Parietal lobe (tissue), 2 donors: ENCODE measurements around a stretch of chr3.

GRCh38 chr3:191356561-191357412 is 26.5 kb upstream of the UTS2B start:
- RAMPAGE, long total RNA, result no peak

DNA sequence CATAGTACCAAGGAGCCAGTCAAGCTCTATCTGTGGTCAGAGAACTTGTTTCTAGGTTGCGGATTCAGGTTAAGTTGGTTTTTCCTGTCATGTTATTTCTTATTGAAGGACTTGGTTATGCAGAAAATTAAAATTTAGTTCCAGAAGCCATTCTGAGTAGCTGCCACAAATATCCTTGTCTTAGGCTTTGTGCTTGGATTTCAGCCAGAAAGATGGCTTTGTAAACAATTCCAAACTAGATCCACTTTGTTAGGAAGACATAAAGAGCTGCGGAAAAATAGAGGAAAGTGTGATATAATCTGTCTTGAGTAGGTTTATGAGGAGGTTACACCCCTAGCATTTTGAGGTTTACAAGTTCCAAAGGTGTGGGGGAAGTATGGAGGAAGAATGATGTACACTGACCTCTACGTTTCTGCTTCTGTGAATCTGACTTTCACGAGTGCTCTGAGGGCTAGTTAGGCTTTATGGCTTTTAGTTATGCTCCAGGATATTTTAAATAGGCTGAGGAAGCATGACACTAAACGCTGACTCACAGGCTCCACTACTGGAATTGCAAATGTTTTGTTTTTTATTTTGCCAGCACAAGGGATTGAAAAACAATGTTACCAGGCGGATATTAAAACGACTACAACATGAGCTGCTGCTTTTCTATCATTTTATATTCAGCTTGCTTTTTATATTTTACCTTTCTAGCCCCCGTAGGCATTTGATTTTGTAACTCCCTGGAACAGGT is 46.3 kb upstream of the UTS2B start:
- RAMPAGE, long total RNA, result no peak

DNA sequence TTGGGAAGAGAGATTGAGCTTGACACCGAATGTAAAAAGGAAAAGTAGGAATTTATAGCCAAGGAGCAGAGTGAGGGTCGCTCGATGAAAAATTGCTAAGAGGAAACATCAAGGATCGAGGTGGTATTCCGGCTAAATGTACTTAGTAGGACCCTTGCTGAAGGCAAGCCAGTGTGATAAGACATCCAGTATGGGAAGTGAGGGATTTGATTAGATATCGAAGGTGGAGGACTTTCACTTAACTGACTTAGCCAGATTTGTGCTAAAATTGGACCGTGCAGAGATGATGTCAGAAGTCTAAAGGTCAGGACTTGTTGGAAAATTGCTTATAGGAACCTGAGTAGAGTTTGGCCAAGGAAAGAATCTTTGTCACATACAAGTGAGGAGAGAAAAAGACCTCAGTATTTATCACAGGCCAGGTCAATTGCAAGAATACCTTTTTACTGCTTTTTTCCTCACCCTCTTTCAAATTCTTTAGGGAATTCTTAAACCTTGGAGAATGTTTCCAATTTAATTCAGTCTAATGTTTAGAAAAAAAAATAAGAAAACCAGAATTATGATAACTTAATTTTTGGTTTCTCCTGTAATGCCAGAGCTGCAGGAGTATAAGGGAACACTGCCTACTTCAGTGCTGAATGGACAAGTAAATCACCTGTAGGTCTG is 30.8 kb upstream of the PYDC2 start:
- RAMPAGE, long total RNA, result no peak

- RAMPAGE, long total RNA, result no peak
Measured at GRCh38 chr3:192445831-192446030, 281.6 kb downstream of the FGF12 start.

DNA sequence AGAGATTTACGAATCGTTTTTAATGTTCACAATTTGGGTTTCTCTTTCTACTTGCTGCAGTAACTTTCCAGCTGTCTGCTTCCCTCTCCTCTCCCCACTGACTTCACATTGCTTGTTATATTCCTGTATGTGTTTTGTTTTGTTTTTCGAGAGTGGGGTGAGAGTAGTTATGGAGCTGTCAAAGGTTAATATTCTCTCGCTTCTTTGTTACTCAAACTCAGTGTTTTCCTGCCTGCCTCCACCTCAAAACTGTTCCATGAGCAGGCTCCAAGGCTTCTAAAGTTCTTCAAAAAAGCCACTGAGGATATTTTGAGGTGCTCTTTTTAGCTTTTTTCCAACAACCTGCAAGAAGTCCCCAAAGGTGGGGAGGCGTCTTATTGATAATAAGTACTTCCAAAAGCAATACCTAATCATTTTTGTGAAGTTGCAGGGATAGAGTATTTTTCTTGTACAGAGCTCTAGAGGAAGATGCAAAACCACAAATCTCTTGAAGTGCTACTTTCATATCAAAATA is 592 bp upstream of the FGF12 start:
- RAMPAGE, long total RNA, result no peak

GRCh38 chr3:192840845-192841372 is 76.7 kb downstream of the MB21D2 start:
- RAMPAGE, long total RNA, result no peak

DNA sequence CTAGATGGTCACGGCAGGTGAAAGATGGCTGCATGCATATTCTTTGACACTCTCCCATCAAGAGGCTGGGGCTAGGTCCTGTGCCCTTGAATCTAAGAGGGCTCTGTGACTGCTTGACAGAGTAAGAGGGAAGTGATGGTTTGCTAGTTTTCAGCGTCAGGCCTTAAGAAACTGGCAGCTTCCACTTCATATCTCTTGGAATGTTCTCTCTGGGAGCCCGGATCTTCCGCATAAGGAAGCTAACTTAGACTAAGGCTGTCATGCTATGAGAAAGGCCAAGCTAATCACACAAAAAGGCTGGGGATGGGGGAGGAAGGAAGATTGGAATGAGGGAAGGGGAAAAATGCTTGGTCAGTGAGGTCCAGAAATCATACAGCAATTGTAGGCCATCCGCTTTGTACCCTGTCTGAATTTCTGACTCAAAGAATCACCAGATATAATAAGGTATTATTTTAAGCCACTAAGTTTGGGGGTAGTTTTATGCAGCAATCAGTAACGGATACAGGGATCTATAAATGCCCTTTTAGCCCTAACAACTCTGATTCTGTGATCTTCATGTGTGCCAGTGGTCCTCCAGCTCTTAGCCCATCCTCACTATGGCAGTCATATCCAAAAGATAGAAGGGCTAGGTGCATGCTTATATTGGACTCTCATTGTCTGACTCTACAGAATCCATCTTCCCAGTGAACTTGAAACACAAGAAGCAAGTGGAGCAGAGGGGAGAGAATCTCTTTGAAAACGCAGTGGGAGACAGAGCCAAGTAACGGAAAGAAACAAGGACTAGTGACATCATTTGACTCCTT is 49.8 kb downstream of the MB21D2 start:
- RAMPAGE, long total RNA, result no peak

DNA sequence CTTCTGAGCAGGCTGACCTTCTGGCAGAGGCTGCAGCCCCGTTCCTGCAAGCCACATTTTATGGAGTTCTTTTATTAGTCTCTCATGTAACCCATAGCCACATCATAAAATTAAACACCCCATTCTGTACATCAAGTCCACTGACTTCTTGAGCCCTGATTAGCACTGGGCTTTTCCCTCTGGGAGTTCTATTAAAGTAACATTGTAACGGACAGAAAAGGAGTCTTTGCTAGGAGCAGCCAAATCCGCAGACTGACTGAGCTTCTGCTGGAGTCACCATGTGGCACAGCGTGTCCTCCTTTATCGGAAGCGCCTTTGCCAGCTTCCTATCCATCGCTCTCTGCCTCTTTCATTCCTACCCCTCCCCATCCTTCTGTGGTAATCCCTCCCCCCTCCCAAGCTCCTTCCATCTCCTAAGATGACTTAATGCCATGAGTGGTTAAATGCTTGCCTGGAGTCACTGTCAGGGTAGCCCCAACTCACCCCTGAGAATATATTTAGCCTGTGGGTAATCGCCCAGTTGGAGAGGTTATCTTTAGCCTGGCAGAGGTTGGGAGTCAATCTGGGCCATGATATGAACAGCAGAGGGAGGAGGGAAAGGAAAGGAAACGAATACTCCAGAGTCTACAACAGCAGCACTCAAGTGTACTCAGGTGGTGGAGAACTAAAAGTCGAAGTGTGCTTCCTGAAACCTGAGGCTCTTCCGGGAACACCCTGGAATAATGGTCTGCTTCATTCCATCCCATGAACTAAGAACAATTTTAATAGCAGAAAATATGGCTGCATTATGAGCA is 138.3 kb upstream of the HES1 start:
- RAMPAGE, long total RNA, result no peak

DNA sequence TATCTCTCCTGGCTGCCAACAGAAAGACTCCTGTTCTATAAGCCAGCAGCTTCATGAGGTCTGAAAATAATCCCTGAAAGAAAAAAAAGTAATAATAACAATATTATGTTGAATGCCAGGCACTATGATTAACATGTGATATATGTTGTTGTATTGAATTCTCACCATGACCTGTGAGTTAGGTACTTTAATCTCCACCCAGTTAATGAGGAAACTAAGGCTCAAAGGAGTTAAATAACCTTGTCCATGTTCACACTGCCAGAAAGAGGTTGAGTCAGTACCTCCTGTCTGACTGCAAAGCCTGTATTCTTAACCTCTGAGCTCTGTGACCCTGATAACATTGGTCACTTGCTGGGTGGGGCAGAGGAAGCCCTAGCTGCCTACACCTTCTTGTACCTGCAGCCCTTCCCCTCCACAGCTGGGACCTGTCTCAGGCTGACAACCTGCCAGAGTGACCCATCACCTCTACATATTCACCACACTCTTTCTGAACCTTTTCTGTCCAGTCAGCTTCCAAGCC is 106.2 kb upstream of the HES1 start:
- RAMPAGE, long total RNA, result no peak

- RAMPAGE, long total RNA, result no peak
Measured at GRCh38 chr3:194035377-194035798, 100.6 kb upstream of the HES1 start.

GRCh38 chr3:194101912-194102883 is 33.8 kb upstream of the HES1 start:
- RAMPAGE, long total RNA, result no peak

DNA sequence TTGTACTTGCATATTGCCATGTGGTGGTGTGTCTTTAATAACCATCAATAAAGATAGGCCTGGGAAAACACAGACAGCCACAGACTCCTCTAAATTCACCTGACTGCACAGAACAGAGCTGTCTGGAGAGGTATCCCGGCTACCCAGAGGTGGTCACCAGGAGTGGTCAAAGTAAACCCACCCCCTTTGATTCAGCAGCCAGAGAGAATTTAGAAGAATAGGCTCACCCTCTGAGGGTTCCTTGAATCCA is 11.6 kb upstream of the HES1 start:
- RAMPAGE, long total RNA, result no peak

GRCh38 chr3:194130543-194131820 is 5.0 kb upstream of the HES1 start:
- RAMPAGE, long total RNA, result no peak

- RAMPAGE, long total RNA, result no peak
Measured at GRCh38 chr3:194137394-194137895, 1.5 kb downstream of the HES1 start.

DNA sequence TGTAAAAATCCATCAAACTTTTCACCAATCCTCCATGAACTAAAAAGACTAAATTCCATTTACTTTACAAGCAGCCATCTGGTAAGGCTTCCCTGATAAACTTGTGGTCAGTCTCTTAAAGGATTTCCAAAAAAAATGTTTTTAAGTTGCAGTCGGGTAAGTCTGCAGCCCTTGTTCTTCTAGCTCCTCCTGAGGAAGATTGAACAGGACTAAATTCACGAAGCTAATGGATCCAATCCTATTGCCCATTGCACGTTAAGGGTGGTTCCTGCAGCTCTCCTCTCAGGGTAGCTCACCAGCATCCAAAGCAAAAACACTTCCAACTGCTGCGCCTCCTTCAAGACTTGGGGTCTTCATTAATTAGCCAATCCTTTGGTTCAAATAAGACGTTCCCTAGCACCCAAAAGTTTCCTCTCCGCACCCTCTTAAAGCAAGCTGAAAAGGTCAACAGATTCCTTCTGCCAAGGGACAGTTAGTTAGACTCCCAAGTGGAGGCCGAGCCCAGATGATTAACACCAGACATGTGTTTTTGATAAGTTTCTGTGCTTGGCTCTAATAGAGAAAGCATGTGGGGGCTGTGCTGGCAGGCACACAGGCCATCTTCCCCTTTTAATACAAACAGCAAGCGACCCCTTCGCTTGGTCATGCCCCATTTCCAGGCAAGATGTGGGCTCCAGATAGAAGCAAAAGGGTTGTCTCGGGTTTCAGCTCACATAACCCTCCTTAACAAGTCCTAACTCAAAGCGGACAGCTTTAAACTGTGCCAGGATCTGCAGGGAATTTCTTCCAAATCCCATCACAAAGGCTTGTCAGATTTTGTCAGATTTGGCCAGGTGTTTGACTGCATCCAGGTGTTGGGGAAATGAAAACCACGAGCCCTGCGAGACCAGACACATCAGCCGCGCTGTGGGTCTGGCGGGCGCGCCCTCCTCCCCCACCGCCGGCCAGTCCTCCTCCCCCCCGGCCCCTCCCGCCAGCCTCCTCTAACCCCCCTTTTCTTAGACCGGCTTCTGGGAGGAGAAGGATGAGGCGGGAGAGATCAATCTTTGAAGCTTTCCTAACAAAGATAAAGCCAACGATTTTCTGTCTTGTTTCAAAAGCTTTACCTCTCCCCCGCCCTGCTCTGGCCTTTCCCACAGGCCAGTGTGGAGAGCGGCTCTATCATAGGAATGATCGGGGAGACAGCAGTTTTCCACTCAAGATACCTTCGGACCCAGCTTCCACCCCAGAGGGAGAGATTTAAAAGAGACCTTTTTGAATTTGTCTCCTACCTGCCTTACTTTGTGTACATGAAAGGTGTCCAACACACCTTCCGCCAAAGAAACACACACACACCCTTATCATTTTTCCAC is 3.2 kb downstream of the HES1 start:
- RAMPAGE, long total RNA, result no peak

DNA sequence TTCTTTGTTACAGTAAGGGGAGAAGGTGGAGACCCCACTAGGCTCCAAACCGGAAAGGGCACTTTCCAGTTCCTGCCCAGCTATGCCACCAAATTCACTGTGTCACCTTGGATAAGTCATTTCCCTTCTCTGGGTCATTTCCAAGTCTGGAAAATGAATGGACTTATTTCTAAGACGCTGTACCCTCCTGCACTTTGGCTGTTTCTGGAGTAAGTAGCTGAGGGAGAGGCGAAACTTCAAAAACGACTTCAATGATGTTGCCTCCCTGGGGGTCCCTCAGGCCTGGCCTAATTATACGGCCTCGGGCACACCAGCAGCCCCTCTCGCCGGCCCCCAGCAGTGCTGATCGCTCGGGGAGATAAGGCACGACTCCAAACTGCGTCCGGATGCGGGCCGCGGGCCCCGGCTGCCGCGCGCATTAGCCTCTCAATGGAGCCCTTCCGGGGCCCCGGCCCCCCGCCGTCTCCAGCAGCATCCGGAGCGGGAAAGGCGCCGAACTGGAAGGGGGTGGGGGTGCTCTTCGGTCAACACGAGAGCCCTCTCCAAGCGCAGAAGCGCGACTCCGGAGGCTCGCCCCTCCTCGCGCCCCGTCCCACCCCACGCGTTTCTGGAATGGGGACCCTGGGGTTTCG is 4.7 kb downstream of the HES1 start:
- RAMPAGE, long total RNA, result no peak

DNA sequence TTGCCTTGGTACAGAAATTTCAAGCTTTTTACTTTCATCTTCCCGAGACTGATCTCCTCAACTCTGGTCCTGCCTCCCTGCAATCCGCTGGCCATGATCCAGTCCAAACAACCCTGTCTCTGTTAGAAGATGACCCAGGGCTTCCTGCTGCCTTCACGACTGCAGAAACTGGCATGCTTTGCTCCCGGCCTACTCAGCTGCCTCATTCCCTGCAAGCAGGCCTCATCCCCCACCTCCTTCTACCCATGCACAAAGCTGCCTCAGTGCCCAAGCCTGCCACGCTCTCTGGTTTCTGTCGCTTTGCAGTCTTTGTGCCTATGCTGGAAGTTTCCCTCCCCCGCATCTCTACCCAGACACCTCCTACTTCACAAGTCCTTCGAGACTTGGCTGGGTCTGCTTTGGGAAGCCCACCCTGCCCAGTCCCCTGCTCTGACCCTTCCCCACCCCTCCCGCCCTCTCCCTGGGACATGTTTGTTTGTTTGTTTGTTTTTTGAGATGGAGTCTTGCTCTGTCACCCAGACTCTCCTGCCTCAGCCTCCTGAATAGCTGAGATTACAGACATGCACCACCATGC is 12.6 kb downstream of the HES1 start:
- RAMPAGE, long total RNA, result no peak

- RAMPAGE, long total RNA, result no peak
Measured at GRCh38 chr3:194203455-194203872, 67.5 kb downstream of the HES1 start.

- RAMPAGE, long total RNA, result no peak
Measured at GRCh38 chr3:194205566-194206100, 69.7 kb downstream of the HES1 start.

DNA sequence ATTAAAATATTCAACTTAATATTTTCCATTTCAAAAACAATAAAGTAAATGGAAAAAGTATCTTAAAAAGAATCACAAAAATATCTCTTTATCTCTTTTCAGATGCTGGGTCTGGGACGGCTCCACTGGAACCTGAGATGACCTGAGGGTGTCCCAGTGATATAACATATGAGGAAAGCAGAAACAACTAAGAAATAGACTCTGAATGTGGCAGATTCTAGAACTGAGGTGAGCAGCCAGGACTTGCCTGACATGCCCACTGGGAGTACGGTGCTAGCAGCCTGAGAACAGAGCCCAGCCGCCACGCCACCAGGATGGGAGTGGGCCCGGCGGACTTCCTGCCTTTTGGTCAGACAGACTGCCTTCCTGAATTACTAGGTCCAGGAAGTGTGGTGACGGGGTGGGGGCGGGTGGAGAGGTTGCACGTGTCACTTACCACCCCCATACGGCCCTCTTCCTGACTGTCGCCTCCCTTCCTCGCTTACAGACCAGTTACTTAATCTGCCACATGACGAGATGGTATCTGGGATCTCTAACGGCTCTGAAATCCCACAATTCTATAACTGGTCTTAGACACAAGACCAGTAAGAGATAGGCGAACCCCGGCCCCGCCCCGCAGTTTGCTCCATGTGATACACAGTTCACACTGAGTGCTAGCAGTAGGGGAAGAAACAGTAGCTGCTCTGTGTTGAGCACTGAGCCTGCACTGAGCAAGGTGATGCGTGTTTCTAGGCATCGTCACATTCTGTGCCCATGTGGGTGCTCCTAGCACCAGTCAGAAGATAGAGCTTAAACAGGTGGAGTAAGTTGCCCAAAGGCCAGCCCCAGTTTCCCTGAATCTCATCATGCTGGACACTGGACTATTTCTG is 95.8 kb downstream of the CPN2 start:
- RAMPAGE, long total RNA, result no peak